Duodenum (tissue), 1 donor: ENCODE measurements around a stretch of chr3.

DNA sequence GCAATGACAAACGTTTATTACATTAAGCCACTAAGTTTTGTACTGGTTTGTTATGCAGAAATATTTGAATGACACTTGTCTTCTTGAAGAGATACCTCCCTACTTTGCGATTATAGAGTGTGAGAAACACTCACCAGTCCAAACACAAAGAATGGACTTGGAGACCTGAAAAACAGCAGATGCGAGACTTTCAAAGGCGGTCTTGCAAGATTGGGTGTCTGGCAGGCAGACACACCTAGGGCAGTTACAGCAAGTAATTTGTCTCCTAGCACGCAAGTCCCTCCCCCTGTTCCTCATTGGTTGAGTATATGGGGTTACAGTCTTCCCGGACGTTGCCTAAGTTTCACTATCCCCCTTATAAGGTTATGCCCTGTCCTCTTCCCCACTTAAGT is 83.7 kb upstream of the XCR1 start:
- PRO-cap: no peak

- PRO-cap: no peak
Observed at GRCh38 chr3:46206638-46207083, 1.5 kb downstream of the CCR1 start.

DNA sequence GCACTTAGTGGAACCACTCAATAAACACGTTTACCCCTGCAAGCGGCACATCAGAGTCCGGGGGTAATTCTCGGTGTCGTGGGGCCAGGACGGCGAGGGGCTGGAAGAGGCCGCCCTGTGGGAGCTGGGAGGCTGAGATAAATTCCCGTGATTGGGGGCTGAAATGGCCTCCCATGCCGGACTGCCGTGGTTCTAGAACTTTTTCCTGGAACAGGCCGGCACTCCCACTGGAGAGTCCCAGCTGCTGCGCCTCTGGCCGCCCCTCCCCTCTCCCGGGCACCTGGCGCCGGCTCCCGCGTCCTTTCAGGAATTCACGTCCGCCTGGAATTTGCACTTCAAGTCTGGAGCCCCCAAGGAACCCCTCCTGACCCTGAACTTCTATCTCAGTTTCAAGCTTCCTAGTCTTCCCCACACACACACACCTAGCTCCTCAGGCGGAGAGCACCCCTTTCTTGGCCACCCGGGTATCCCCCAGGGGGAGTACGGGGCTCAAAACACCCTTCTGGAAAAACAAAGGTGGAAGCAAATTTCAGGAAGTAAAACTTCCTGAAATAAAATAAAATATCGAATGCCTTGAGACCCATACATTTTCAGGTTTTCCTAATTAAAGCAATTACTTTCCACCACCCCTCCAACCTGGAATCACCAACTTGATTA is 600 bp upstream of the TDGF1 start:
- PRO-cap: no peak

GRCh38 chr3:46579498-46580265 is 2.1 kb downstream of the TDGF1 start:
- PRO-cap: no peak

DNA sequence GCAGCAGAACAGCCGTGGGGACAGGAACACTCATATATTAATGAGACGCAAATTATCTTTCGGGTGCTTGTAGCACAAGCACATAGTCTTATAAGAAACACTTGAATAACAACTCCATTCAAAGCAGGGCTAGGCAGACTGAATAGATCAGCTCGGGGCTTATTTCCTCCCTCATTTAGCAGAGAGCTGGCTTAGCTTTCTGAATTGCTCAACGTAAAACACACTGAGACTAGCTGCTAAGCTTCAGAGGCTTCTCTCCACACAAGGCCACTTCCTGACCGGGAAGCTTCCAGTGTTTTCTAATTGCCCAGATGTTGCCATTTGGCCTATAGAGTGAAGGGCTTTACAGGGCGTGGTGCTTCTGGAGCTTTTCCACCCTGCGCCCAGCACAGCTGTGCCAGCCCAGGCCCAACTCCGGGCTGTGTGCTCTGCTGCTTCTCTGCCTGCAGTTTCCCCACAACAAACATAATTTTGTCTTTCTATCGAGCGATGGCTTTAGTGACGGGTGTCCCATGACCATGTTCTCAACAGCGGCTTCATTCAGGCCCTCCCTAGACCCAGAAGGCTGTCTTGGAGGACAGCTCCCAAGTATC is 16.6 kb downstream of the FAM240A start:
- PRO-cap: no peak

GRCh38 chr3:46664831-46665398 is 28.6 kb downstream of the ALS2CL start:
- PRO-cap: no peak

DNA sequence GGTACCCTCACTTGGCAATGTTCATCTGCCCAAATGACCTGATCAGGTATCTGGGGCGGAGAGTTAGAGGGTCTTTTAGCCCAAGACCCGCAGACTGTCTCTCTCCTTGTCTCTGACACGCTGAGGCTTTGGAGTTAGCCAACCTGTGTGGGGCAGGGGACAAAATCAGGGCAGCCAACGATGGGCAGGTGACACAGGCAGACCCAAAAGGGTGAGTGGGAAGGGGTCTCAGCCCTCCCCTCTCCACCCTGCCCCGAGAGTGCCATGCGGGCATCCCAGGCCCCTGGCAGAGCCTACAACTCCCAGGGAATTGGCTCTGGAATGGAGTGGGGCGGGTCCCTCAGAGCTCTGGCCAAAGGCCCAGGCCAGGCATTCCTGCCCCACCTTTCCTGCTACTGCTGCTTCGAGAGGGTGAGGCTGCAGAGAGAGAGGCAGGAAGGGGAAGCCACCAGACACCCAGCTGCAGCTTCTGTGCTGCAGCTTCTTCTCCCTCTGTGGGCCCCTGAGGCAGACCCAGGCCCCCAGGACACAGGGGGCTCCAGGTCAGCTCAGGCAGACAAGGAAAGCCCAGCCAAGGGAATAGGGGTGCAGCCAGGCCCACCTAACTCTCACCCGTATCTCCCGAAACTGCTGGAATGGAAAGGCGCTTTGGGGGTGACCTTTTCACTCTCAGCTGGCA is 2.8 kb downstream of the ALS2CL start:
- PRO-cap: unidirectional peak, plus-strand start at position 422 of the sequence

- PRO-cap: no peak
Observed at GRCh38 chr3:46948983-46949732, 27.4 kb downstream of the CCDC12 start.

DNA sequence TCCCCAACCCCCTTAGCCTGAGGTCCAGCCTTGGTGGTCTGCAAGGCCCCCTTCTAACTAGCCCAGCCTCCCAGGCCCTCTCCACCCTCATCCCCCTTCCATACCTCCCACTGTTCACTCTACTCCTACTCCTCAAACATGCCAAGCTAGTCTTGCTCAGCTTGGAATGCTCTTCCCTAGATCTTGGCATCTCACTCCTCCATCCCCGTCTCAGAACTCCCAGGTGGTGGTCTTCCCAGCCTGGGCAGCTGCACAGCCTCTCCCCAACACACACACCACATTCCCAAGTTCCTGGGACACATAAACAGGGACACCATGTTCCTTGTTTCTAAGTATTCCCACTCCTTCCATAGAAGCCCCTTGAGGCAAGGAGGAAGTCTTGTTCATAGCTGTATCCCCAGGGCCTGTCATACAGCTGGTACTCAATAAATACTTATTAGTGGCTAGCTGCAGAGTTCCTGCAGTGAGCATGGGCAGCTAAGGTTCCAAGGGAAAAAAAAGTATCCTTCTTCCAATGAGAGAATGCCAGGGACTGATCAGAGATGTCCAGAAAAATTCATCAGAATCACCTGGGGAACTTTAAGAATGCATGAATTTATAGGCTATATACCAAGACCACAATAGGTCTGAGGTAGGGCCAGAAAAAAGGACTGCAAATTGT is 9.1 kb downstream of the CCDC12 start:
- PRO-cap: no peak

DNA sequence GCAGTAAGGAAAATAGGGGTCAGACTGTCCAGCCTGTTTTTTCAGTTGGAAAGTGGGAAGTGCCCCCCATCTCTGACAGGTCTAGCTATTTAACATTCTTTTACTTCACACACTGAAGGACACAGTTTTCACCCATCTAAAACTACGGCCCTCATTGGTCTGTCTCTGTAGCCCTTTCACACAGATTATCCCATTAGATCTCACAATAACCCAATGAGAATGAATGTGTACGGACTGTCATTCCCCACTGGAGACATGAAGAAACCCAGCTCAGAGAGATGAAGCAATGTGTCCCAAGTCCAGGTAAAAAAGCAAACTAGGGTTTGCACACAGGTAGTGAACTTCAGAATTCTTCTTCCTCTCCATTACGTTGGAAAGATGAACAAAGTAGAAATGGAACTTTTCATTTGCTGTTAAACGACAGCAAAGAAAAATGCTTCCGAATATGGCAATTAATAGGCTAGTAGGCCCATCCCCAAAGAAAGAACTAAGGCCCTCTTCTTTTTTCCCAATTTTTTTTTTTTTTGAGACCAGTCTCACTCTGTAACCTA is 1.8 kb downstream of the CCDC12 start:
- PRO-cap: no peak

GRCh38 chr3:47000810-47001605 is 21.5 kb downstream of the NBEAL2 start:
- PRO-cap: no peak

GRCh38 chr3:47003558-47004016 is 24.1 kb downstream of the NBEAL2 start:
- PRO-cap: no peak

DNA sequence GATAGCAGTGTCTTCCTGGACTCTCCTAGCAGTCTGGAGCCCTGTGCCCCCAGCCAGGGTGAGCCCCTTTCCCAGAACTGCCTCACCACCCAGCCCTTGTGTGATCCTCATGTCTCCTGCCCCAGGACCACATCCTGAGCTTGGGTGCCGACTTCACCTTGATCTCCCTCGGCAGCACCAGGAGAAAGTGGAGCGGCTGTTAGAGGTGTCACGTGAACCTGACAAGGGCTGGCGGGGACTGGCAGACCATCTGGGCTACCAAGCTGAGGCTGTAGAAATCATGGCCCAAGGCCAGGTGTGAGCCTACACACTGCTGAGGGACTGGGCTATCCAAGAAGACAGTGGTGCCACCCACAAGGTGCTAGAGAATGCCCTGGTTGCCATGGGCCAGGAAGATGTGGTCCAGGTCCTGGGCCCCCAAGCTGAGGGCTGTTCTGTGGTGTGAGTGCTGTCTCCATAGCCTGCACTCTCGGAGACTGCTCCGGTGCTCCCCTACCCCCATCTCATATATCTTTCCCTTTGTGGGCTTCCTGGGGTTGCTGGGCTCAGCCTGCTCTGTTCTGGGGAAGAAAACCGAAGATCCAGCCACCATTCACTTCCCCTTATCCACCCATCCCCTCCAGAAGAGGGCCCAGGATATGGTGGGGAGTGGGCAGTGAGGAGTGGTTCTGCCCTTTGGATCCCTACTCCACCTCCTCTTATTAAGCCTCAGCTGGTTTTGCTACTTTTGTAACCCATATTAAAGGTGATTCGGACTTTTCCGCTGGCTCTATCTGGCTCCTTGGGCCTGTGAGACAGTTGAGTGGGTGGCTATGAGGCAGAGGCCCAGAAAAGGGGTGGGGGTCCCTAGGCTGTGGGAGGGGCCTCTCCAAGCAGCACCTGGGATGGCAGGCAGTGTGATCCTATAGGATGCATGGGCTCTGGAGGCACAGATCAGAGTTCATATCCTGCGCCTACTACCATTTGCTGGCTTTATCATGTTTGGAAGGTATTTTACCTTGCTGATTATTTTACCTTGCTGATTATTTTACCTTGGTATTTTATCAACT is 33.6 kb downstream of the NBEAL2 start:
- PRO-cap: no peak

- PRO-cap: no peak
Observed at GRCh38 chr3:47062083-47062716, 82.7 kb downstream of the NBEAL2 start.

GRCh38 chr3:47121180-47122477 is 42.3 kb downstream of the SETD2 start:
- PRO-cap: no peak

GRCh38 chr3:47162534-47162953 is 1.4 kb downstream of the SETD2 start:
- PRO-cap: no peak

DNA sequence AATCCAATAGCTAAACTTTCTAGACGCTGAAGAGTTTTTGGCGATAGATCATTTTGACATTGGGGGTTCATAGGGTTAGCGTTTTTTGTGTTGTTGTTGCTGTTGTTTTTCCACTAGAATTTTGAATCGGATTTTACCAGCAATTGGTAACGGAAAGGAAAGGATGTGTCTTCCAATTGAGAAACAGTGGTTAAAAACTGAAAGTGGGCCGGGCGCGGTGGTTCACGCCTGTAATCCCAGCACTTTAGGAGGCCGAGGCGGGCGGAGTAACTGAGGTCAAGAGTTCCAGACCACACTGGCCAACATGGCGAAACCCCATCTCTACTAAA is 1.1 kb upstream of the SETD2 start:
- PRO-cap: no peak

- PRO-cap: no peak
Observed at GRCh38 chr3:47188057-47188256, 24.0 kb upstream of the SETD2 start.

DNA sequence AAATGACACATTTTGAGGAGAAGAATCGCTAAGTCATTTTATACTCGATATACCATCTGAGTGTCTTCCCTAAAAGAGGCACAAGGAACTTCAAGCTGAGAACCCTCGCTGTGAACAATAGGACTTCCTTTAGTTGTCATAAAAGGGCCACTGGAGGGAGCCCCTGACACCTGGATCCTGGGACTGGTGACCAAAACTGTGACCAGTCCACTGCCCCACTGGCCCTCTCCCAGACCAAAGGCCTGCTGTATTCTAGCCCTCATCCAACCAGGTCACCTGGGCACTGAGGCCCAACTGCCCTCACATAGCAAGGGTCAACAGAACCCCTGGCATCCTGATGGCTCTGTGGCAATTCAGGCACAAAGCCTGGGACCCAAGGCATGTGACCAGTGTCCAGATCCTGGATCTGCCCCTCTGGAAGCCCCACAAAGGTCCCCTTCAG is 31.9 kb downstream of the KIF9 start:
- PRO-cap: no peak

DNA sequence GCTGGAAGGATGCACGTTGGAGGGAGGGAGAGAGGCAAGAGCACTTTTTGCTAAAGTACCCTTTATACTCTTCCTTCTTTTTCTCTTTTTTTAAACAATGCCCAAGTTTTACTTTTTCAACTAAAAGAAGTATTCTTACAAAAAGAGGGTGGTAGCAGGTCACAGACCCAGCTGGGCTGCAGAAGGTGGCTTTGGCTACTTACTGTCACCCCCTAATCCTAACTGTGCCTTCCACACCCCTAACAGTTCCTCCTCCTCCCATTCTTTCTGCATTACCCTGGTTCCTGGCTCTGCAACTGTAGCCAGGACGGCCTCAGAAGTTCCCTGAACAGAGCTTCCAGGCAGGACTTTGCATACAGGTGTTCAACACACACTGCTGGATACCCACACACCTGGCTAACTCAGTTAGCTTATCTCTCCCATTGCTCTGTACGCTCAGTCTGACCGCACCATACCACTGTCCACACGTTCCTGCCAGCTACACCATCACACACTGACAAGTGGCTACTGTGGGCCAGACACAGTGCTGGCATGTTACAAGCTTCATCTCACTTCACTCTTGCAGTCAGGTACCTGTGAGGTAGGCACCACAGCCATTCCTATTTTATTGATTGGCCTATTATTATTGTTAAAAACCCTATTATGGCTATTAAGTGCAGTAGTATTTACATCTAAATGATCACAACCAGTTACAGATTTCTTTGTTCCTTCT is 12.9 kb downstream of the ELP6 start:
- PRO-cap: no peak